ENCODE measurements around the genes KCNK5 and KIF6.

- RAMPAGE, long total RNA: no peak
- RRBS: under 1% methylated on average over 21 of the region's 41 CpGs
These were observed 726 bp downstream of the PIM1 start for GRCh38 chr6:37170663-37171093.

- RAMPAGE, long total RNA: no peak
- RRBS: no CpG with 5 or more reads among the region's 8 CpGs
These were observed 3.8 kb downstream of the PIM1 start for GRCh38 chr6:37173685-37174287.

DNA sequence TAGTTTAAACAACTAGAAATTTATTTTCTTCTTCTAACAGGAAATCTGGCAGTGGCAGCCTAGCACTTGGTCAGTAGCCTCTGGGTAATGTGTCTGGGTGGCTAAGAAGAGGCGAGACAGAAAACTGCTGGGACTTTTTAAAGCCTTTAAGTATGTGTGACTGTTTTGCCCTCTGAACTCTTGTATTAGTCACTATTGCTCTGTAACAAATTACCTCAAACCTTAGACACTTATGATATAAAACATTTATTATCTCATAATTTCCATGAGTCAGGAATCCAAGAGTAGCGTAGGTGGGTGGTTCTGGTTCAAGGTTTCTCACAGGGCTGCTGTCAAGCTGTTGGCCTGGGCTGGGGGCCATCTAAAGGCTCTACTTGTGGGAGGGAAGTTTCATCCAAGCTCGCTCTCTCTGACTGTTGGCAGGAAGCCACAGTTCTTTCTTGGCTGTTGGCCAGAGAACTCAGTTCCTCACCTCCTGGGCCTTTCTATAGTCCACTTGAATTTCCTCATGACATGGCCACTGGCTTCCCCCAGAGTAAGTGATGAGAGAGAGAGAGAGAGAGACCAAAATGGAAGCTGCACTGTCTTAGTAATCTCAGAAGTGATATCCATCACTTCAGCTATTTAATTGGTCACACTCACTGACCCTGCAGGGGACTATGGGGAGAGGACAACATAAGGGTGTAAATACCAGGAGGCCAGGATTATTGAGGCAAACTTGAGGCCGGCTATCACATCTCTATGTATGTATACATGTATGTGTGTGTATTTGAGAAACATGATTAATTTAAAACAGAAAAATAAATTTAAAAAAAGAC is 17.4 kb upstream of the TBC1D22B start:
- RAMPAGE, long total RNA: no peak
- RRBS: no CpG with 5 or more reads among the region's 4 CpGs

GRCh38 chr6:37354534-37355135 is 852 bp downstream of the RNF8 start:
- RAMPAGE, long total RNA: no peak
- RRBS: no CpG with 5 or more reads among the region's 41 CpGs

- RAMPAGE, long total RNA: no peak
- RRBS: no CpG with 5 or more reads among the region's 3 CpGs
These were observed 9.6 kb downstream of the CMTR1 start for GRCh38 chr6:37442547-37443124.

DNA sequence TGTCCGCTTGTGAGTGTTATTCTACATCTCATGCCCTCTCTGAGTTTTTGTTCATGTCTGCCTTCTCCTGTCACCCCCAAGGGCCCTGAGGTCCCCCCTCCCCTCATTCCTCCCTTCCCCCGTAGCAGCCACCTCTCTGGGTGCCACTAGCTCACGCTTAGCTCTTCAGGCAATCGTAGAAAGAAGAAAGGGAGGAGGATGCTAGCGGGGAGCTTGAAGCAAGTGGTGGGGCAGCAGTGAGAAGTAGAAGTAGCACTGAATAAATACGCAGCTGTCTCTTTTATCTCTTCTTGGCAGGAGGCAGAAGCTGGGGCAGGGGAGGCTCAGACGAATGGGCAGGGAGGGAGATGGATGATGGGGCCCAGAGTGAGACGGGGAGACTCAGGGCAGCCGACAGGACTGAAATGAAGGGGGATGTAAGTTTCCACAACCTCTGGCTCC is 60.3 kb upstream of the CCDC167 start:
- RAMPAGE, long total RNA: no peak
- RRBS: no CpG with 5 or more reads among the region's 9 CpGs

- RAMPAGE, long total RNA: no peak
- RRBS: no CpG with 5 or more reads among the region's 11 CpGs
These were observed 44.4 kb upstream of the MDGA1 start for GRCh38 chr6:37741984-37742648.

GRCh38 chr6:37818127-37819276 is 1.0 kb upstream of the ZFAND3 start:
- RAMPAGE, long total RNA: no peak
- RRBS: 1% methylated on average over 13 of the region's 38 CpGs

DNA sequence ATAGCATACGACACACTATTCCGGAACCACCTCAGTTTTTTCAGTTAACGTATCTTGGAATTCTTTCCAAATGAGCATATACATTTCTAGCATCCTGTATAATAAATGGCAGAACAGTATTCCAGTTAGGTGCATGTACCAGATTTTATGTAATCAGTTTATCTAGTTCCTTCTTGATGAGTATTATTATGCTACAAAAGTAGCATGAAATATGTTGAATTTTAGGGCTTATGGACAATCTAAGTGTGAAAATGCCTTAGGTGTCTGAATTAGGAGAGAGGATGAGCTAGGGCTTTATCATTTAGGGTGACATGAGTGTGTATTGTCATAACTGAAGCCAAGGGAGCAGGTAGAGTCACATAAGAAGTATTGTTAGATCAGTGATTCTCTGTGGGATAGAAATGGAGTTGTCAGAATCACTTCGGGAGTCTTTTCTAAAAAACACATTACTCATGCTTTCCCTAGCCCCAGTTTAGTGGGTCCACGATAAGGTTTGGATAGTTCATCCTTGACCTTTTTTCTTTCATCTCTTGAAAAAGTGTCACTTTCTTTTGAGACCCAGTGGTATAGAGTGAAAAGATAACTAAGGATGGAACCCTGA is 16.3 kb downstream of the ZFAND3 start:
- RAMPAGE, long total RNA: no peak
- RRBS: no CpG with 5 or more reads among the region's 5 CpGs

DNA sequence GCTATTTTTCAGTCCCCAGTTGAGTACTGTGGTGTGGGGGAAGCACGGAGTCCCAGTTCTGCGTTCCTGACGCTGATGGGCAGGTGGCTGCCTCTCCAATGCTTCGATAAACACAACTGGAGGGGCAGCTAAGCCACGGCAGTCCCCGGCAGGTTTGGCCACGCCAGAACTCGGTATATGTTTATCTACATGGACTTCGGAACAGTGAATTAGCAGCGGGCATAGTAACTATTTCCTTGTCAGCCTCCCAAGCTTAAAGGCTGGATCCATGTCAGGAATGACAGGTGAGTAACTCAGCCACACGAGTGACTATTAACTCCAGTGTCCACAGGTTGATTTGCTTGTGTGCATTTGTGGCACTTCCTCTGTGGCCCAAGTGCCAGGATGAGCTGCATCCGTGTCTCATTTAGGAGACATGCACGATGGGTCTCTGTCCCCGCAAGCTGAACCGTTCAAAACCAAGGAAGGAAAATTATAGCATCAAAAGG is 354.5 kb downstream of the ZFAND3 start:
- RAMPAGE, long total RNA: no peak
- RRBS: no CpG with 5 or more reads among the region's 15 CpGs

- RAMPAGE, long total RNA: no peak
- RRBS: no CpG with 5 or more reads among the region's 7 CpGs
These were observed 289.9 kb downstream of the BTBD9 start for GRCh38 chr6:38349618-38350448.

- RAMPAGE, long total RNA: no peak
- RRBS: no CpG with 5 or more reads among the region's 1 CpG
These were observed 288.8 kb downstream of the BTBD9 start for GRCh38 chr6:38350831-38351369.

- RAMPAGE, long total RNA: no peak
- RRBS: no CpG with 5 or more reads among the region's 7 CpGs
These were observed 39.5 kb downstream of the BTBD9 start for GRCh38 chr6:38600067-38600770.

DNA sequence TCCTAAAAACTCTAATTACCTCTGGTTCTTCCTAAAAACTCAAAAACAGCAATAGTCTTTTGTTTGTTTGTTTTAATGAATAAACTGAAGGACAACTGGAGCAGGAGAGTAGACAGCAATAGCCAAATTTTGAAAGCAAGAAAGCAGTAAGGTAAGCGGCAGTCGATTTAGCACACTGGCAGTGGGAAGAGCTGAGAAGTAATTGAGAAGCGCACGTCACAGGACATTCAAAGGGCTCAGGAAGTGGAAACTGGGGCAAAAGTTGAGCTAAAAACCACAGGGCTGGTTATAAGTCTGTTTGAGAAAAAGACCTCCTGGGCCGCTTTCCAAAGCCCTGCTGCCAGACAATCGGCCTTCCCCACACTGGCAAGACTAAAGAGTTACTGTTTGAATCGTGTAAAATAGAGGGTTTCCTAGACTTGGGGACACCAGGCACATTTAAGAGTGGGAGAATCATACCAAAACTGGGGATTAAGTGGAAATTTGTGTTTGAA is 161.3 kb downstream of the DNAH8 start:
- RAMPAGE, long total RNA: no peak
- RRBS: no CpG with 5 or more reads among the region's 7 CpGs

DNA sequence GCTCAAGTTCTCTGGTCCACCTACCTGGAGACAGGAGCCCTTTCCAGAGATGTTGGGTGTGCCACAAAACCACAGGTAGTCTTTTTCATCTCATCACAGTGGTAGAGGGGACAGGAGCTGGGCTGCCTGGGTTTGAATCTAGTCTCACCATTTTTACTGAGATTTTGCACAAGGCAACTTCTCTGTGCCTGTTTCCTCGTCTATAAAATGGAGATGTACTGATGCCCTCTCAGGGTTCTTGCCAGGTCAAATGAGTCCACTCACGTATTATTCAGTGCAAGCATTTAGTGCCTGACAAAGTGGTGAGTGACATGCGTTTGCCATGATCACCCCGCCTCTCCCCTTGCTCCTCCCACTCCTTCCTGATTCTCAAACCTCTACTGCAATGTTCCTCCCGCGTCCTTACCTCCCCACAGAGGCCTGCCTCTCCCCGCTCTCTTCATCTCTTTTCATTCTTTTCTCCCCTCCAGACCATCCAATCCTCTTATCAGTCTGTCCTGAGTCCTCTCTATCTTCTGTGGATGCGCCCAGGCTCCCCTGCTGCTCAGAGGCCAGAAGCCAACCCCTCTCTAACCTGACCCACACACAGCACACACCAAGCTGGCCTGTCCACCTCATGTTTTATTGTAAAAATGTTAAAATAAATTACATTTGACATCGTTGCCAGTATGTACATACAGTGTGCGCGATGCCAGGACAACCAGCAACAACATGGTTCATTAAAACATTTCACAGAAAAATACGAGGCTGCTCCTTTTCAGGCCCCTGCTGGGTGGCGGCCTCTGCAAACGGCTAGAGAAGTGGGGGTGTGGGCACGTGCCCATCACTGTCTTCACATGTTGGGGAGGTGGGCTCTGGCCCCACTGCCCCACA is 40.7 kb downstream of the KCNK5 start:
- RAMPAGE, long total RNA: no peak
- RRBS: no CpG with 5 or more reads among the region's 15 CpGs

DNA sequence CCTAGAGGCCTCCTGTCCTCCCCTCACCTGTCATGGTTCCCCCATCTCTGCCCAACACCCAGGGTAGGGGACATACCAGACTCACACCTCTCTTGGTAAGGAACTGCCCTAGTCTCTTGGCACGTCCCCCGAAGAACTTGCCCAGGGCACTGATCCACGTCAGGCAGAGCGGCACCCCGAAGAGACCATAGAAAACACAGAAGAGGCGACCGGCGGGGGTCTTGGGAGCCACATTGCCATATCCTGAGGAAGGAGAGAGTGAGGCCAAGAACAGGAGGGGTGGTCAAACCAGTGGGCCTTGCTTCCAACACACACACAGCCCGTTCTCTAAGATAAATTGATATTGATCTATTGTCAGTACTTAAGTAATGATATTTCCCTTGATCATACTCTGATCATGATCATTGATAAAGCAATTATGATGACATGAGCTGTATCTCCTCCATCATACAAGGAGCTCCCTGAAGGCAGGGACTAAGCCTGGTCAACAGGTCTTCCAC is 34.7 kb downstream of the KCNK5 start:
- RAMPAGE, long total RNA: no peak
- RRBS: no CpG with 5 or more reads among the region's 9 CpGs

GRCh38 chr6:39217382-39217896 is 11.8 kb downstream of the KCNK5 start:
- RAMPAGE, long total RNA: no peak
- RRBS: no CpG with 5 or more reads among the region's 8 CpGs

GRCh38 chr6:39228876-39229774 is at the start of gene KCNK5:
TSS of gene KCNK5 (minus strand) at chr6:39229475.
- RAMPAGE, long total RNA: no peak
- RRBS: 1% methylated on average over 12 of the region's 76 CpGs

- RAMPAGE, long total RNA: no peak
- RRBS: 3% methylated on average over 16 of the region's 73 CpGs
These were observed at the start of gene KIF6 for GRCh38 chr6:39724661-39725980. TSS of gene KIF6 (minus strand) at chr6:39725408.

DNA sequence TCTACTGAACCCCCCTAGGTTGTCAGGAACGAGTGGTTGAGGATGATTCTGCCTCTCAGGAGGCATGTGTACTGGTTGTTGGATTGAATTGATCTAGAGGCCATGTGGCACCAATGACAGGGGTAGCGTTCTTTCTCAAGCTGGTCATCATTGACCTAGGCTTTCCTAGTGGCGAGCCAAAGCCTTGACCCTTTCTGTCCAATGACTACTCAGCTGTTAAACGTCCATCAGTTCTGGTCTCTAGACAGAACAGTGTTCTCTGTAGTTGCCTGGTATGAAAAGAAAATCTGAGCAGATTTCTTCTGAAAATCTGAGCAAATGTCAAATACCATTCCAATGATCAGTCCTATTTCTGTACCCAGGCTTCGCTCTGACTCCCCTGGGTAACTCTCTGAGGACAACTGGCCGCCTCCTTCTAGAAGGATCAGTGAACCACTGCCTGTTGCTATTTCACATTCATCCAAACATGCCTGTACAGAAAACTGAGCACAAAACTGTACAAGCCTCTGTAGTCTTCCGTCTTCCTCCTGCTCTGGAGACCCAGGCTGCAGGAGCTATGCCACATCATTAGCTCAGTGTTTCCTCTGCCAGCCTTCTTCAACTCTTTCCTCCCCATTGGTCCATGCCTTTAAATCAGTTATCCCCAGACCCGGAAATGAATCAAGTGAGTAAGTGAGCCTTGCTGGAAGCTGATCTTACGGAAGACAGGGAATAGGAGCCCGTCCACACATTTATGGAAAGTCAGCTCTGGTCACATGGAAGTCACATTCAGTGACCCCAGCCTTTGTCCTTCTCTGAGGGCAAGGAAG is 63.2 kb downstream of the DAAM2 start:
- RAMPAGE, long total RNA: no peak
- RRBS: no CpG with 5 or more reads among the region's 10 CpGs

Measured in kidney epithelial cell (primary cell).